ENCODE data around the gene CASQ2.

DNA sequence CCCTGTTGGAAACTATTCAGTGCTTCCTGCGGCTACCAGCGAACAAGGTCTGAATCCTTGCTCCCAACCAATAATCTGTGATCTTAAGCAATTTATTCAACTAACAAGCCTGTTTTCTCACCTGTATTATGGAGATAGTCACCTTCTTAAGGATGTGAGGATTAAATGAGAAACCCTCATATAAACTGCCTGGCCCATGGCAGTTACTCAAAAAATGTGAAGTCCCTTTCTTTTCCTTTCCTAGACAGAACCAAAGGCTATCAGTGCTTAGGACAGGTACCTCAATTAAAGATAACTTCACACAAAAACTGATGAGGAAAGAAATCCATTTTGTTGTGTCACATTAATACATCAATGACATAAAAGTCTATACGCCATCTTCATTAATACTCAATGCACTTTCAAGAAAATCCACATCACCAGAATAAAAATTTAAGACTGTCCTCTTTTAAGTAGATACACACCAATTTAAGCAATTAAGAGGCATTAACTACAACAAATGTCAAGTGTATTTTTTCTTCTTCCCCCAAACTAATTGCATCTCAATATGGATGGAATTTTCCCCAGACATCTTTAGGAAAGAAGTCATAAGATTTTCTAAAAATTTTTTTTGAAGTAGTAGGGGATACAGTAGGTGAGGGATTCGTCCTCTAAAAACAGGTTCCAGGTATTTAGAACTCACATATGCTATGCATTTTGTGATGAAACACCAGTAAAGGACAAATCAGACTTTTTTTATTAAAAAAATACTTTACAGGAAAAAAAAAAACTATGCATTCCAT, 2.0 kb upstream of the PHTF1 start:
- RRBS: no CpG with 5 or more reads among the region's 4 CpGs

GRCh38 chr1:113811181-113811442, 1.2 kb downstream of the RSBN1 start:
- RRBS: no CpG with 5 or more reads among the region's 6 CpGs

- RRBS: 7% methylated on average over 6 of the region's 21 CpGs
These were observed 1.1 kb upstream of the SYT6 start for GRCh38 chr1:114154729-114155175.

DNA sequence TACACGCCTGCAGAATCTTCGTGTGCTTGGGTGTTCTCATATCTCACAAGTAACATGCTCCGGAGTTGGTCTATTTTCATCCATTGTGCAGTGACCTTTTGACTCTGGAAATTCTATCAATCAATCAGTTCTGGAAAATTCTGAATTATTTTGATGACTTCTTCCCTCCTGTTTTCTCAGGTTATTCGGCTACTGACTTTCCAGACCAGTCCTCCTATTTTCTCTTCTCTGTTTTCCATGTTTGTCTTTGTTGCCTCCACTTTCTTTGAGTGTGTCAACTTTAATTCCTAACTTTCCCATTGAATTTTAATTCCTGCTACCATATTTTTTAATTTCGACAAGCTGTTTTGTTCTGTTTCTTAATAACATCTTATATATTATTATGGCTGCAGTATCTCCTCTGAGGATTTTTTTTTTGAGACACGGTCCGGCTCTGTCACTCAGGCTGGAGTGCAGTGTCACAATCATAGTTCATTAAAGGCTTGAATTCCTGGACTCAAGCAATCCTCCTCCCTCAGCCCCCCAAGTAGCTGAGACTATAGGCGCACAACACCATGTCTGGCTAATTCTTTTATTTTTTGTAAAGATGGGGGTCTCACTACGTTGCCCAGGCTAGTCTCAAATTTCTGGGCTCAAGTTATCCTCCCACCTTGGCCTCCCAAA, 16.1 kb downstream of the BCAS2 start:
- RRBS: no CpG with 5 or more reads among the region's 9 CpGs

GRCh38 chr1:114726072-114726769, 9.7 kb upstream of the NRAS start:
- RRBS: no CpG with 5 or more reads among the region's 6 CpGs

DNA sequence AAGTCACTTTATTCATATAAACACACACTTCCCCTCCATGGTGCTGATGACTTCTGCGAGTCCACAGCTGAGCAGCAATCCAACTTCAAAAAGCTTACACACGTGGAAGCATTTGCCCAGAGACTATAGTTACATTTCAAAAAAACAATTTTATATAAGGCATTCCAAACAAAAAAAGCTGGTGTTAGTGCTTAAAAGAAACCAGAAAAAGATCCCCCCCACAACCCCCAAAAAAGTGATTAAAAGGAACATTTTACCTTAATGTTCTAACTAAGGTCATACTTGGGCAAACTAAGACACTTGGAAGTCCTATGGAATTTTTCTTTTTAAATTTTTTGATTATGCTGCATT, 20.4 kb upstream of the NRAS start:
- RRBS: no CpG with 5 or more reads among the region's 2 CpGs

DNA sequence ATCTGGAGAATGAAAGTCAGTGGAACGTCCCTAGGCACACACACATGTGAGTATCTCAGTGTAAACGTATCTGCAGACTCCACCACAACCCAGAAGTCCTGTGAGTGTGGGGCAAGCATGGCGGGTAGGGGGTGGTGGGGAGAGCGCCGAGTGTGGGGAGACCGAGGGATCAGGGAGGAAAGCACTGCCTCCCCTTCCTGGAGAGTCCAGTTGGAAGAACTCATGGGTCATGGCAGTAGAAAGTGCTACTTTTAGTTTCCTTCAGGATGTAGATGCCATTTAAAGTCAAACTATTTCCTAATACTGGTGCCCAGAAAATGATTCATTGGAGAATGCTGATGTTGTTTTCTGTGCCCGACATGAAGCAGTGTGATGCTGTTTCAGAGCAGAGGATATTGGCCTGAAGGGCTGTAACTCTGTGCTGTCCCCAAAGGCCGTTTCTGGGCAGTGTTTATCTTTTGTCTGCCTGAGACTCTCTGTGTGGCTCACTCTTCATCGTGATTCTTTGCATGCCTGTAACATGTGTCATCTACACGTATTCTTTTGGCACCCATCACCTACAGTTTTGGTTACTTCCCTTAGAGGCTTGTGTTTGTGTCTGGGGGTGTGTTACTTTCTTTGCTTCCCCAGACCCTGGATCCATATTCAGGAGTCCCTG, 45.7 kb upstream of the TSPAN2 start:
- RRBS: no CpG with 5 or more reads among the region's 10 CpGs

DNA sequence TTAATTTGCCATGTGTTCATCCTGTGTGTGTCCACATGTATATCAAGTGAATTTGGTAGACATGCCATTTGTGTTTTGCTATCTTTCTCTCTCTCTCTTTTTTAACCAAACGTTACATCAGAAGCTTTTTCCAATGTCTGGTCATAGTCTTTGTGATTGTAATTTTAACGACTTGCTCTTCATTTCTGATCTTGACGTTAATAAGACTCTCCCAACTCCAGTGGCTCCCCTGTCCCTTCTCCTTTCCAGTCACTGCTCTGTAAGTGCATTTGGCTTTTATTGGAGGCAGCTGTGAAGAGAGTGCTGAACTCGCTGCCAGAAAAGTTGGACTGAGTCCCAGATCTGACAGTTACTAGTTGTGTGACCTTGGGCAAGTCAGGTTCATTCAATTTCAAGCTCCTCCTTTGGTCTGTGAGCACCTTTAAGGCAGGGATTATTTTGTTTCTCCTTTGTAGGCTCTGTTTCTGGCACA, 109.6 kb upstream of the TSPAN2 start:
- RRBS: no CpG with 5 or more reads among the region's 4 CpGs

DNA sequence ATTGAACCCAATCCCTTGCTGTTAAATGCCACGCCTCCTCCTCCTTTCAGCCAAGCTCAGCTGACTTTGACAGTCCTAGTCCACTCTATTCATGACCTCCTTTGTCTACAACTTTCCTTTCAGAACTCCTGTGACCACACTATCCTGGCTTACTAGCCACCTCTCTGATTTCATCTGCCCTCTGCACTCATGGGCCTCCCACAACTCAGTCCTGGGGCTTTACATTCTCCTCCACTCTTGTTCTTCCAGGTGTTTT, 4.0 kb upstream of the NGF start:
- RRBS: no CpG with 5 or more reads among the region's 1 CpG

- RRBS: no CpG with 5 or more reads among the region's 3 CpGs
These were observed 8.2 kb downstream of the VANGL1 start for GRCh38 chr1:115649881-115650507.

DNA sequence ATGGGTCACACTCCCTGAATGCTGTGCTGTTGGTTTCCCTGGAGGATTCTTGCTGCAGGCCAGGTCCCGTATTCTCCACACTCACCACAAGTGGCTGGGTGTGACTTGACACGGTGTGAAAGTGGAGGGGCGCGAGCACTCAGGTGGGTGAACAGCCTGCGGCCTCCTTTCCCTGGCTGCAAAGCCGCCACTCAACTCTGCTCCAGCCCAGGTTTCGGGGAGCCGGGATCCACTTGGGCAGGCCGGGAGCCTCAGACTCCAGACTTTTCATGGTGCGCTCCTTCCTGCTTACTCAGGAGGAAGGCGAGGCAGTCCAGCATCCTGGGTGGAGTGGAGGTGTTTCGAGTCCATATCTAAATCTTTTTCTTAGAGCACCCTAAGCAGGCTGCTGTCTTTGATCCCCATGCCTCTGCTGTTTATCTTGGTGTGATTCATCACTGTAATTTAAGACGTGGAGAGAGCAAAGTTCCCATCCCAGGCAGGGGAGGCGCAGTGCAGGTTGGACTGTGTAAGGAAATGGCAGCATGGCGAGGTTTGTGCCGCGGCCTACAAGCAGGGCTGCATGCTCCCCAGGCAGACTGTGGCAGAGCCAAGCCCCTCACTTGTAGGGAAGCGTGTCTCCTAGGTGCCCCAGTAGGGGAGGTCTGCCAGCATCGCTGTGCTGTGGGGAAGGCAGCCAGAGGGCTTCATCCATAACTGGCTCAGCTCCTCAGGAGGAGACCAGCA, 29.6 kb downstream of the VANGL1 start:
- RRBS: no CpG with 5 or more reads among the region's 19 CpGs

DNA sequence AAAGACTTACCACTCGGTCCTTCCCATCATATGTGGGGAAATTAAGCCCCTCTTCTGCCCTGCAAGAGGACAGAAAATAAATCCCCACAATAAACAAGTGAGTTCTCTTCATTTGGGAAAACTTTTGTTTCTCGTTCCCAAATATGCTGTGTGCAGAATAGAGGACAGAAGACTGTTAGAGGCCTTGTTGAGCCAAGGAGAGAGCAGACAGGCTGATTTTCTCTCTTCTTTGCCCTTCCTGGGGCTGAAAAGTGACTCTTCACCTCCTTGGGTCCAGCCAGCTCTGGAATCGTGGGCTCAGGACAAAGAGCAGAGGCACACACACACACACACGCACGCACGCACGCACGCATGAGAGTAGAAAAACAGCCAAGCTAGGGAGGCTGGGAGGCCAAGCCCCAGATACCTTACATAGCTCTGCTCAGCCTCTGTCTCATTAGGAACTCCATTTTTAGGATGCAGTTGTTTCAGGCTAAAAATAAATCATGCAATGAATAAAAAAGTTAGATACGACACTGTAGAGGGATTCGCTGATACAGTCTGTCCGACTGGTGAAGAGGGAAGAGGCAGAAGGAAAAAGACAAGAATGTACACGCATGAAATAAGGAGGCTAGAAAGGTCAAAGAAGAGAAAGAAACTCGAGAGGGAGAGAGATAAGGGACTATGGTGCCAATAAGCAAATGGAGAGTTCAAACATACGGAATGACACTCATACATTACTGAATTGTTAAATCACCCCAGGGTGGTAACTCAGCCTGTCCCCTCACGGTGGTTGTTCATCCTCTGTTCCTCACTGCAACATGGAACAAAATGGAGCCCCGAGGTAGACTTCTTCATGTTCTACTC, at the start of gene CASQ2:
CASQ2 (minus strand) TSS at position 285 of the 846 bp plus-strand sequence.
- RRBS: no CpG with 5 or more reads among the region's 16 CpGs

DNA sequence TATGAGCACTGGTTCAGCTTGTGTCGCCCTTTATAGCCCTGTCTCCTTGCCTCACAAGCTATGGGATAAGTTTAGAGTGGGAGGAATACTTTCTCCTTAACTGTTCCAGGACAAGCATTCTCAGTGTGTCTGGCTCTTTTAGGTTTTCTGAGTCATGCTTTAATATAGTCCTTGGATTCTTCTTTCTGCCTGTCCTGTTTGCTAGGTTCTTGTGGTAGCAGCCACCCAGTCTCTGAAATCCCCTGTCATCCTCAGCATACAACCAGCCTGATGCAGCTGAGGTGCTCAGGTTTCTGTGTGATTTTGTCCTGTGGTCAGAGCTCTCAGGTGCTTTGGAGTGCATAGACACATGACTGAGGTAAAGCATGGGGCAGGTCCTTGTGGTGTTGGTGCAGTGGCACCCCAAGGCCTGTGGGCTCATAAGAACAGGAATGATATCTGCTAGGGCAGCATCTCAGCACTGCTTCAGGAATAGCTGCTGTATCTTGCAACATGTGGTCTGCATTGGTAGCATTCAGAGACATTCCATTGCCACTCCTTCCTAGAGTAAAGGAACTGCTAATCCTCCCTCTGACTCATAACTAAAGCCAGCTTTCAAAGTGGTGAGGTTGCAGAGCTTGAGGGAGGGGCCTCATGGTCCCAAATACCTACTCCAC, 14.2 kb upstream of the CASQ2 start:
- RRBS: no CpG with 5 or more reads among the region's 1 CpG

GRCh38 chr1:115828134-115828873, 12.6 kb downstream of the NHLH2 start:
- RRBS: 7% methylated on average over 7 of the region's 70 CpGs

DNA sequence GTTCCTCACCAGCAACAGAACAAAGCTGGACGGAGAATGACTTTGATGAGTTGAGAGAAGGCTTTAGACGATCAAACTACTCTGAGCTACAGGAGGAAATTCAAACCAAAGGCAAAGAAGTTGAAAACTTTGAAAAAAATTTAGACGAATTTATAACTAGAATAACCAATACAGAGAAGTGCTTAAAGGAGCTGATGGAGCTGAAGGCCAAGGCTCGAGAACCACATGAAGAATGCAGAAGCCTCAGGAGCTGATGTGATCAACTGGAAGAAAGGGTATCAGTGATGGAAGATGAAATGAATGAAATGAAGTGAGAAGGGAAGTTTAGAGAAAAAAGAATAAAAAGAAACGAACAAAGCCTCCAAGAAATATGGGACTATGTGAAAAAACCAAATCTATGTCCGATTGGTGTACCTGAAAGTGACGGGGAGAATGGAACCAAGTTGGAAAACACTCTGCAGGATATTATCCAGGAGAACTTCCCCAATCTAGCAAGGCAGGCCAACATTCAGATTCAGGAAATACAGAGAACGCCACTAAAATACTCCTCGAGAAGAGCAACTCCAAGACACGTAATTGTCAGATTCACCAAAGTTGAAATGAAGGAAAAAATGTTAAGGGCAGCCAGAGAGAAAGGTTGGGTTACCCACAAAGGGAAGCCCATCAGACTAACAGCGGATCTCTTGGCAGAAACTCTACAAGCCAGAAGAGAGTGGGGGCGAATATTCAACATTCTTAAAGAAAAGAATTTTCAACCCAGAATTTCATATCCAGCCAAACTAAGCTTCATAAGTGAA, 58.0 kb upstream of the MAB21L3 start:
- RRBS: no CpG with 5 or more reads among the region's 12 CpGs

DNA sequence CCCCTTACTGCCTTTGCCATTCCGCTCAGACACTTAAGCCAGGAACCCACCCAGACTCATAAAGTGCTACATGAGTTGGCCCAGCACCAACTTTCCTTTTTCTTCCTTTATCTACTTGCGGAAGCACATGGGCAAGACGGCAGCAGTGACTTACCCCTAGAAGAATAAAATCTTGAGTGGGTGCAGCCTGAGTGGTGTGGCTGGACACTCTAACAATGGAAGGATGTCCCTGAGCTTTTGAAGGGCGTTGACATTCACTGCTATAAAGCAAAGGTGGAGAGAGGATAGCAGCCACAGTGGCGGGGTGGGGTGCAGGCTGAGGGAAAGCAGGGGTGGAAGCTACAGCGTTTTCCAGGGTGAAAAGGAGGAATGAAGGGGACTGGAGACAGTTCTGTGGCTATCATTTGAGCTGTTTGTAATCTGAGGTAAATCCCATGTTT, 100.2 kb downstream of the MAB21L3 start:
- RRBS: no CpG with 5 or more reads among the region's 6 CpGs

- RRBS: no CpG with 5 or more reads among the region's 1 CpG
These were observed 27.1 kb upstream of the ATP1A1 start for GRCh38 chr1:116346017-116346314.

Measured in AG09319 (cell line).